Pulmonary artery (tissue), 1 donor: Measurements from ENCODE around the genes KPNA5 and RFX6.

GRCh38 chr6:116222868-116223340 lies 31.0 kb downstream of the TSPYL4 start:
- PRO-cap, result no peak

GRCh38 chr6:116252935-116253294 lies 960 bp downstream of the TSPYL4 start:
- PRO-cap, result no peak

DNA sequence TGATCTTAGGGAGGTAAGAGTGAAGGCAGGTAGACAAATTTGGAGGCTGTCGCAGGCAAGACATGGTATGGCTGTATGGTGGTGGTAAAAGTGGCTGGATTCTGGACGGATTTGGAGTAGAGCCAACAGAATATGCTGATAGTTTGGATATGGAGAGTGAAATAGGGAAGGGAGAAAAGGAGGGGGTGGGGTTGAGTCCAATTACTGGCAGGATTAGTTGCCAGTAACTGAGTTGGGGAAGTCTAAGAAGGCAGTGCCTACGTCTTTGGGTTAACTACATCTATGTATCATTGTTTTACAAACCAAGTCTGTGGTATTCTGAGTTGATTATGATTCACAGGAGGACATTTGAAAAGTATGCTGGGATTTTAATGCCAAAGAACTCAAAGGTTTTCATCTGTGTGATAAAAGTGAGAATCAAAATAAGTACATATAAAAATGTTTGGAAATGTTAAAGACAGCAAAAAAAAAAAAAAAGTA lies 14.6 kb downstream of the DSE start:
- PRO-cap, result no peak

DNA sequence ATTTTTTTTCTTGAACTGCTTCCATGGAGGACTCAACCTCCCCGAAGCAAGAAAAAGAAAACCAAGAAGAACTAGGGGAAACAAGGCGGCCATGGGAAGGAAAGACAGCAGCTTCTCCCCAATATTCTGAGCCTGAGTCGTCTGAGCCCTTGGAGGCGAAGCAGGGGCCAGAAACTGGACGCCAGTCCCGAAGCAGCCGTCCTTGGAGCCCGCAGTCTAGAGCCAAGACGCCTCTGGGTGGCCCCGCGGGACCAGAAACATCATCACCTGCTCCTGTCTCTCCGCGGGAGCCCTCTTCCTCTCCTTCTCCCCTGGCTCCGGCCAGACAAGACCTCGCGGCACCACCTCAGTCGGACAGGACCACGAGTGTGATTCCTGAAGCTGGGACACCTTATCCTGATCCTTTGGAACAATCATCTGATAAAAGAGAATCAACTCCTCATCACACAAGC lies 348 bp downstream of the RSPH4A start:
- PRO-cap, result no peak

DNA sequence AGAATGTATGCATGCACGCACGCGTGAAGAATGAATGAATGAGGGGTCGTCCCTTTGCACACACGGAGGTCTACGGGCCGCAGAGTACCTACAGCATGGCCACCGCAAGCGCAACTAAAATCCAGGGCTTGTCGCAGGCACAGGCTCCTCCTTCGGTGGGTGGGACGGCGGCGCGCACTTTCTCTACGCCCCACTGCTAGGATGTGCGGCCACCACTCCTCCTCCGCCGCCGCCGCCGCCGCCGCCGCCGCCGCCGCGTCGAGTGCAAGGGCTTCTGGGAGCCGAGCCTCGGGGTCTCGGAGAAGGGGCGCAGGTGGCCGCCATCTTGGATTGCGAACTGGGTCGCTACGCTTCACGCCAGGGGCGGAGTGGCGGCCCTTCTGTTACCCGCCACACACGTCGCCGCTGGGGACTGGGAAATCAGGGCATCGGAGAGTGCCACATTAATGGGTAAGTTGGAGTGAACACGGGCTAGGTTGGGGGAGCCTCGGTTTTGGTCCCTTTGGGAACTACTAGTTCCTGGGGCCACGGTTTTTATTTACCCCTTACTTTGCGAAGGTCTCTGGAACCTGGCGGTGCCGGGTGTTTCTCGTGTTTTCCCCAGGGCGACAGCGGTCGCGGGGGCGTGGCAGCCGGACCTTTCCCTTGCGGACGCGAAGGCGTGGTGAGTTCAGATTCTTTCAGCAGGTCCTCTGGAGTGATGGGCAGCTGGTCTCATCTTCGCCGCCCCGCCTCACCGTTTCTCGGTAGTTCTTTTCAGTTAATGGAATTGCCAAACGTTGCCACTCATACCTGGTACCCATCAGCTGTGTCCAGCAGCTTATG lies at the start of gene KPNA5:
KPNA5 (plus strand) TSS at position 323 of the 825 bp plus-strand sequence.
- PRO-cap, result bidirectional peak, plus-strand start at position 215 of the sequence, minus-strand start at position 112 of the sequence; bidirectional peak, plus-strand start at position 673 of the sequence, minus-strand start at position 598 of the sequence

DNA sequence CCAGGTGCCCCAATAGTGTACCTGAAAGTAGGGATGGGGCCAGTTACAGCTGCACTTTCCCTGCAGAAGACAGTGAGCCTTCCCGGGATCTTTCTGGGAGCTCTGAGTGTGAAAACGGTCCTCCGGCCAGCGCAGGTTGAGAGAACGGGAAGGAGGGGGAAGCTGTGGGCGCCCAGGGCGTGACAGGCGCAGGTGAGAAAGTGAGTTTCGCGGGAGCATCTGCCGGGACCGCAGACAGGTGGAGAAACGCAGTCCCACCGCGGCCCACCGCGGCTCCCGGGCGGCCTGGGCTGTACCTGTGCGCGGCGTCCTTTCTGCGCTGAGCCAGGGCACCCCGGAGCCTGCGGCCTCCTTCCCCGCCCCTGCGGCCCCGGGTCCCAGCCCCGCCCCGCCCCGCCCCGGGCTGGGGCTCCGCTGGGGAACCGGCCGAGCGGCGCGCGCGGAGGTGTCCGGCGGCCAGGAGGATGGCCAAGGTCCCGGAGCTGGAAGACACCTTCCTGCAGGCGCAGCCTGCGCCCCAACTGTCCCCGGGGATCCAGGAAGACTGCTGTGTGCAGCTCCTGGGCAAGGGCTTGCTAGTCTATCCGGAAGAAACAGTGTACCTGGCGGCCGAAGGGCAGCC lies at the start of gene RFX6:
RFX6 (plus strand) TSS at position 431 of the 622 bp plus-strand sequence.
- PRO-cap, result no peak

- PRO-cap, result bidirectional peak, plus-strand start at chr6:117547987, minus-strand start at chr6:117547851; unidirectional peak, minus-strand start at chr6:117548495
Measured at GRCh38 chr6:117547463-117548699, 54.4 kb downstream of the GOPC start.

DNA sequence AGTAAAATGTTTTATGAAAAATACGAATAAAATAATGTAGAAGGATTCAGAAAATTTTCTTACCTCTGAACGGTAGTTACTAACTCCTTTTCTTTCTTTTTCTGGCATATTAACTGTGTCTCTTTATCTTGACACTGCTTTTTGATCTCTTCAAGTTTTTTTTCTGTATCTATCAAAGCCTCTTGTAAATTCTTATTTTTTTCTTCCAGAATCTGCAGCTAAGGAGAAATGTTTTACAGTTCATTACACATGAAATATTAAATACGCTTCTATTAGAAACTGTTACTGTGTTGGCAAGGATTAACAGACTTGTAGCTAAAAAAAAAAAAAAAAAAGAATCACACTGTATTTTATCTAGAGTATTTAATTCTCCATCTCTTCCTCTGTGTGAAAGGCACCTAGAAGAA lies 66.4 kb upstream of the PLN start:
- PRO-cap, result no peak

DNA sequence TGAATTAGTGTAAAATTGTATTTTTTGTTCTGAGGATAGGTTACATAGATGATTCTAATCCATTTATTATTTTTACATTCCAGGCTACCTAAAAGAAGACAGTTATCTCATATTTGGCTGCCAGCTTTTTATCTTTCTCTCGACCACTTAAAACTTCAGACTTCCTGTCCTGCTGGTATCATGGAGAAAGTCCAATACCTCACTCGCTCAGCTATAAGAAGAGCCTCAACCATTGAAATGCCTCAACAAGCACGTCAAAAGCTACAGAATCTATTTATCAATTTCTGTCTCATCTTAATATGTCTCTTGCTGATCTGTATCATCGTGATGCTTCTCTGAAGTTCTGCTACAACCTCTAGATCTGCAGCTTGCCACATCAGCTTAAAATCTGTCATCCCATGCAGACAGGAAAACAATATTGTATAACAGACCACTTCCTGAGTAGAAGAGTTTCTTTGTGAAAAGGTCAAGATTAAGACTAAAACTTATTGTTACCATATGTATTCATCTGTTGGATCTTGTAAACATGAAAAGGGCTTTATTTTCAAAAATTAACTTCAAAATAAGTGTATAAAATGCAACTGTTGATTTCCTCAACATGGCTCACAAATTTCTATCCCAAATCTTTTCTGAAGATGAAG lies 10.8 kb downstream of the PLN start:
- PRO-cap, result no peak

DNA sequence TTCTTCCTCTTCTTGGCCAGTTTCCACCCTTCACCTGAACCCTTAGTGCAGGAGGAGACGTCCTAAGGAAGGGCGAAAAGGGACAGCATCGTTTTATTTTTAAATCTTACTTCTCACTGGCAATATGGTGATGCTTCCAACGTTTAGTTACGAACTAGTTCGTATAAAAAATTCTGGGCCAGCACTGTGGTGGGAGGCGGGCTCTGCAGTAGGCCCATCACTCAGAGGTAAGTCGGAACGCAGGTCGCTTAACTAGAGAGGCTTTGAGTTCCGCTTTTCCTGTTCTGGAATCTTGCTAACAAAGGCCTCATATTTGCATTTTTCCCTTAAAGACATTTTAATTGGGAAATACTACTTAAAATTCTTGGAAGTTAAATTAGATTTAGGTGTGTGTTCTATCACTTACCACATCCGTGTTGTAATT lies 915 bp upstream of the CEP85L start:
- PRO-cap, result no peak

DNA sequence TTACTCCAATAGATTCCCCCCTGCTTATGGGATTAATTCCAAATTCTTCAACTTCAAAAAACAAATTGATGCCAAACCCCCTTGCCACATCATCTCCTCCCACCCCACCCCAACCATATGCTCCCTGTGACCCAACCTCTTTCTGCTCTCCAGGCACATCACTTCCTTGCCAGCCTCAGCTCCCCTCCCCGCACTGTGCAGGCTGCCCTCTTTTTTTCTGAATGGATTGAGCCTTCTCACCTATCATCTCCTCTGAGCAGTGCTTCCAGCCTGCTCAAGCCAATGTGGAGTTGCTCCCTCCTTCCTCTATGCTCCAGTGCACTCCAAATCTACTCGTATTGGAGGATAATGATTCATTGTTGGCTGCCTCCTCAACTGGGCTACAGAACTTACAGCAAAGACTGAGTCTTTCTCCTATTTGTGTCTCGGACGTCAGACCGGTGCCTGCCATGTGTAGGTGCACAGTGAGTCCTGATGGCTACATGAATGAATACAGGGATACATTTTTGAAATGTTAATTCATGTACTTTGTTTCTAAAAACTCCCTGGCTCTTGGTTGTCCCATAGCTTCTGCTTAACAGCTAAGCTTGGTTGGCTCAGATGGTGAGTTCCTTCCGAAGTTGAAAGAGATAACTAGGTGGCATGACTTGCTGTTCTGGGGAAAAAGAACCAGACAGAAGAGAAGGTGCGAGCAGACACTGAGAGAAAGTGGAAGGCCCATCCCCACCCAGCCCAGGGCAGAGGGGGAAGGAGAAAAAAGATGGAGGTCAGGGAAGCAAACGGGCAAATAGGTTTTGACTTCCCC lies 93.3 kb upstream of the CEP85L start:
- PRO-cap, result no peak

- PRO-cap, result no peak
Measured at GRCh38 chr6:118808449-118809504, 85.2 kb upstream of the ASF1A start.

GRCh38 chr6:119076989-119077666 lies 1.3 kb downstream of the FAM184A start:
- PRO-cap, result no peak

GRCh38 chr6:119146991-119147445 lies 68.6 kb upstream of the FAM184A start:
- PRO-cap, result no peak

GRCh38 chr6:119178375-119179158 lies 100.1 kb upstream of the FAM184A start:
- PRO-cap, result no peak

GRCh38 chr6:119196332-119197027 lies 118.0 kb upstream of the FAM184A start:
- PRO-cap, result no peak

DNA sequence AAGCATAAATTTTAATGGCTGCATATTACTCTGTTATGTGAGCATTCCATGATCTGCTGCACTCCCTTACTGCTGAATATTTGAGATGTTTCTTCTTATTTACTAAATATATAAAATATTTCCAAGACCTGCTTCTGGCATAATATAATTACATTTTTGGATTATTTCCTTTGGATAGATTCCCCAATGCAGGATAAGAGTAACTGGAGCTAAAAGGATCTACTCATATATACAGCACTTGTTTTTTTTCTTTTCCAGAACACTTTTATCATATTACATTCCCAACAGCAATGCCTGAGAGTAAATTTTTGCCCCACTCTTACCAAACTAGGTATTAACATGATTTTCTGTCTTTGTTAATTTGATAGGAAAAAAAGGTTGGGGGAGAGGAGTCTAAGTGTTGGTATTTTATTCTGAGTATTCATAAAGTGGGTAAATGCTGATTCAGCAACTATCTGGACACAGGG lies 76.1 kb downstream of the MAN1A1 start:
- PRO-cap, result no peak

DNA sequence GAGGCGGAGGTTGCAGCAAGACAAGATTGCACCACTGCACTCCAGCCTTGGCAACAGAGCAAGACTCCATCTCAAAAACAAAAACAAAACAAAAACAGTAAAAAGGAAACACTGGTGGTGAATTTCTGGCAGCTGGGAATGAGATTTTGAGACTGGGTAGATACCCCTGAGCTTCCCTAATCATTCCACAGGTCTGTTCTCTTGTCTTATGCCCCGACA lies 9.6 kb downstream of the MAN1A1 start:
- PRO-cap, result no peak

DNA sequence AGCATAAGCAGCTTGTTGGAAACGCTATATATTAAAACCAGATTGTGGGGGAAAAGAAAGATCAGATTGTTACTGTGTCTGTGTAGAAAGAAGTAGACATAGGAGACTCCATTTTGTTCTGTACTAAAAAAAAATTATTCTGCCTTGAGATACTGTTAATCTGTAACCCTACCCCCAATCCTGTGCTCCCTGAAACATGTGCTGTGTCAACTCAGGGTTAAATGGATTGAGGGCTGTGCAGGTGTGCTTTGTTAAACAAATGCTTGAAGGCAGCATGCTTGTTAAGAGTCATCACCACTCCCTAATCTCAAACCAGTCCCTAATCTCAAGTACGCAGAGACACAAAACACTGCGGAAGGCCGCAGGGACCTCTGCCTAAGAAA lies 402.9 kb downstream of the TBC1D32 start:
- PRO-cap, result no peak

DNA sequence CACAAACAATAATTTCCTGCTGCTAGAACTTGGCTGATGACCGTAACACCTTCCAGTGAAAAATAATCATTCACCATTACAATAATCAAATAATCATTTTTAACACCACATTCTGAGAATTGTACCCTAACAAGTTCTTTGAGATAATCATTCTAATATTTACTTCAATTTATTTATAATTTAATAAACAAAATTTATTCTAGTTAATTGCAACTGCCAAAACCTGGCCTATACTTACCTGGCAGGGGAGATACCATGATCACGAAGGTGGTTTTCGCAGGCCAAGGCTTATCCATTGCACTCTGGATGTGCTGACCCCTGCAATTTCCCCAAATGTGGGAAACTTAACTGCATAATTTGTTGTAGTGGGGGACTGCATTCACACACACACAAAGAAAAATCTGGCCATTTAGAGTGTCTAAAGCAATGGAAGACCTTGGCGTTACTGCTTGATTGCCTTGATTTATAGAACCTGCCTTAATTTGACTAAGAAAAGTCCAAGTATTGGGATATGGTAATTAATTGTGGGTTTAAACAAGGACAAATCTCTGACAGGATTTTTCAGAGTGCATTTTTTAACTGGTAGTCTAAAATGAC lies 187.9 kb upstream of the HSF2 start:
- PRO-cap, result no peak